Tongue (tissue), 2 donors: ENCODE measurements around the genes RFX8 and MRPS9.

DNA sequence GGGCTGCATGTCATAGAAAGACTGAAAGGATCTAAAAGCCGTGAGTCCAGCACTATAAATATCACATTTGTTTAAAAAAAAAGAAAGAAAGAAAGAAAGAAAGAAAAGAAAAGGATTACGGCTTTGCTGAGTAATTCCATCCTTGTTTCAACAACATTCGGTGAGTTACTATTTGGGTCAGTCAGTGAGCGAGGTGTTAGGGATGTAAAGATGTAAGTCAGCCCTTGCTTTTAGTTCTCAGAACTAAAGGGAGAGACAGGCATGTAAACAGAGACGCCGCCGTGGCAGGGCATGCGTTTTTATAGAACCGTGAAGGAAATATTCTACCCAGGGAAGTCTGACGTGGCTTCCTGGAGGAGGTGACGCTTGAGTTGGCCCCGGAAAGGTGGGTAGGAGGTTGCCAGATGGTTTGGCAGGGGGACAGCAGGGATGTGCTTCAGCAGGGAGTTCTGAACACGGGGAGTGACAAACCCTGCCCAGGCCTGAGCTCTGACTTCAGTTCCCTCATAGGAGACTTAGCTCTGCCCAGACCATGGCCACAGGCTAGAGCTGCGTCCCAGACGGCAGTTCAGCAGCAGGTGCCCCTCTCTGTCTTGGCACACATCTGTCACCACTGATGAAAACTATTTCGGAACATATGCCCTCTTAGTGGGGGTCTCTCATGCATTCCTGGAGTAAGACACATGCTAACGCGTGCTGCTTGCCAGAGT is 23.5 kb upstream of the RPL31 start:
- RAMPAGE, long total RNA, result no peak

DNA sequence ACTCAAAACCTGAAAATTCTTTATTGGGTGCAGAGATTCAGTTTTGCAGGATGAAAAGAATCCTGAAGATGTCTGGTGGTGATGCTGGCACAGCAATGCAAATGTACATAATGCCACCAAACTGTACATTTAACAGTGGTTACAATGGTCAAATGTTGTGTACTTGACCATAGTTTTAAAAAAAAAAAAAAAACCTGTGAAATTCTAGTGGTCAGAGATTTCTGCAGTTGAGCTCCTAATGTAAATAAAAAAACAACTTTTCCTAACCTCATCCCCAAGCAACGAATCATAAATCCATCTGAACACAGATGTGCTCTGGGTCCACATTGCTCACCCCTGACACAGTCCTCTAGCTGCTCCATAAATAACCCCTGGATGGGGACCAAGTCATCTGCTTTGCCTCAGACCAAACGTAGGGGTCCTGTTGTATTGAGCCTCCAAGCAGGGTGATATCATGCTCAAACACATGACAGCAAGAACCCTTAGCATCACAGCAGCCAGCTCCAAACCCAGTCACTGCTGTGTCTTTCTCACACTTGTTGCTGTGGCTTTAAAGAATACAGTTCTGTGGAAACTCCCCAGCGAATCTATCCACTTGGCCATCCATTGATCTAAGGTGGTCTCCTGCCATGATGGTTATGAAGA is 39.3 kb downstream of the TBC1D8 start:
- RAMPAGE, long total RNA, result no peak

DNA sequence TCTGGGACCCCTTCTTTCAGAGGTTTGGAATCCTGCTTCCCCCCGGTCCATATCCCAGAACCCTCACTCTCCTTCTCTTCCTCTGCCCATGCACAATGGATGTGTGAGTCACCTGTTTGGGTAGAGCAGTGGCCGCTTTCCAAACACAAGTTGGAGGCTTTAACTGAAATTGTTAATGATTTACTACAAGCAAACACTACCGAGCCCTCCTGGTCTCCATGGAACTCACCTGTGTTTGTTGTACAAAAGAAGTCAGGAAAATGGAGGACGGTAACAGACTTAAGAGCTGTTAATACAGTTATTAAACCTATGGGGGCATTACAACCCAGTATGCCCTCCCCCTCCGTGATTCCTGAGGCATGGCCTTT is 13.2 kb upstream of the CNOT11 start:
- RAMPAGE, long total RNA, result no peak

GRCh38 chr2:101263679-101264199 is 11.1 kb downstream of the CNOT11 start:
- RAMPAGE, long total RNA, result no peak

DNA sequence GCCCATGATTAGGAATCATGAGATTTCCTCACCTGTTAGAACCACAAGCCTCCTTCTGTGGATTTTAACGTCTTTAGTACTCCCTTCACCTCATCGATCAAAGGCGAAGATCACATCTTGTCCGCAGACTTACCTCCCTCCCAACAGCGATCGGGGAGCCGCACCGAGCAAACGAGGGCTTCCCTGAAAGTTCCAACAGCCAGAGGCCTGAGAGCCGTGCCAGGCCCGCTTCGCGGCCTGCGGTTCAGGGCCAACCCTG is 763 bp downstream of the RNF149 start:
- RAMPAGE, long total RNA, result no peak

- RAMPAGE, long total RNA, result no peak
Observed at GRCh38 chr2:101327668-101328380, 19.3 kb upstream of the RNF149 start.

DNA sequence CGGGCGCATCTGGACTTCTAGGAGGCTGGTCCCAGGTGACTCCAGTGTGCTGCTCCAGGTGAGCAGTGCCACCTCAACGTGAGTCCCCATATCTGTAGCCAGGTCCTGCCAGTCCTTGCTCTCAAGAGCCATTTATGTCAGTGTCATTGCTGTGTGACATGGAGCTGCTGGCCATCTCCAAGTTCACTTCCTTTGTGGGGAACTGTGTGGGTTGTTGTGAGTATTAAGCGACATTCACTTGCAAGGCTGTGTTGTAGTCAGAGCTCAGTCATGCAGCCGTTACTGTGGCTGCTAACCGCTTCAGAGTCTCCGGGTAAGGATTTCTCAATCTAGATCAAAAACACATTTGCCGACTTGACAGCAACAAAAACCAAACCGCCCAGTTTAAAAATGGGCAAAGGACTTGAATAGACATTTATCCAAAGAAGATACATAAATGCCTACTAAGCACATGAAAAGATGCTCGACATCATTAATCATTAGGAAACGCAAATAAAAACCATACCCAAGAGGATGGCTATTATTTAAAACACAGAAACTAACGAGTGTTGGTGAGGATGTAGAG is at the start of gene RFX8:
TSS of gene RFX8 (minus strand) at position 196 of the 565 bp plus-strand sequence.
- RAMPAGE, long total RNA, result no peak

- RAMPAGE, long total RNA, result no peak
Observed at GRCh38 chr2:101630083-101630853, 67.2 kb upstream of the MAP4K4 start.

- RAMPAGE, long total RNA, result no peak
Observed at GRCh38 chr2:101823720-101824130, 126.2 kb downstream of the MAP4K4 start.

GRCh38 chr2:101855631-101856337 is 136.0 kb upstream of the IL1R2 start:
- RAMPAGE, long total RNA, result no peak

- RAMPAGE, long total RNA, result no peak
Observed at GRCh38 chr2:102055439-102055998, 63.8 kb downstream of the IL1R2 start.

GRCh38 chr2:102110476-102111142 is 31.9 kb upstream of the IL1R1 start:
- RAMPAGE, long total RNA, result no peak

GRCh38 chr2:102177760-102178685 is 8.8 kb upstream of the IL1RL2 start:
- RAMPAGE, long total RNA, result no peak

DNA sequence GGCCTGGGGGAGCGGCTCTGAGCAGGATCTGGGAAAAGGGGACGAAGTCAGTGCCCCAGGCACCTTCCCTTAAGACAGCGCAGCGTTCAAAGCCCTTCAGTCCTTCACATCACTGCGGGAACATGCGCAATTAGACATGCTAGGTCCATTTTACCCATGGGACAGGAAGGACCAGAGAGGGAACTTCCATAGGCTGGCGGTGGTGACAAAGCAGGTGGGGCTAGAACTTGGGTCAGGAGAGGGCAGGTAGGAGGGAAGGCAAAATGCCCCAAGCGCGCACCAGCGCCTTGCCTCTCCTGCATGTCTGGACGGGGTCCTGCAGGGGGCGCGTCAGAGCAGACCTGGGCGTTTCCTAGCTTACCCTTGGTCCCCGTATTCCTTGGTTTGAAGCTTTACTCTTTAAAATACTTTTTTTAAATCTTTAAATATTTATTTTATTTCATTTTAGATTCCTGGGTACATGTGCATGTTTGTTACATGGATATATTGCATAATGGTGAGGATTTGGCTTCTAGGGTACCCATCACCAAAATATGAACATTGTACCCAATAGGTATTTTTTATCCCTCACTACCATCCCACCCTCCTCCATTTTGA is 59.8 kb upstream of the IL1RL1 start:
- RAMPAGE, long total RNA, result no peak

DNA sequence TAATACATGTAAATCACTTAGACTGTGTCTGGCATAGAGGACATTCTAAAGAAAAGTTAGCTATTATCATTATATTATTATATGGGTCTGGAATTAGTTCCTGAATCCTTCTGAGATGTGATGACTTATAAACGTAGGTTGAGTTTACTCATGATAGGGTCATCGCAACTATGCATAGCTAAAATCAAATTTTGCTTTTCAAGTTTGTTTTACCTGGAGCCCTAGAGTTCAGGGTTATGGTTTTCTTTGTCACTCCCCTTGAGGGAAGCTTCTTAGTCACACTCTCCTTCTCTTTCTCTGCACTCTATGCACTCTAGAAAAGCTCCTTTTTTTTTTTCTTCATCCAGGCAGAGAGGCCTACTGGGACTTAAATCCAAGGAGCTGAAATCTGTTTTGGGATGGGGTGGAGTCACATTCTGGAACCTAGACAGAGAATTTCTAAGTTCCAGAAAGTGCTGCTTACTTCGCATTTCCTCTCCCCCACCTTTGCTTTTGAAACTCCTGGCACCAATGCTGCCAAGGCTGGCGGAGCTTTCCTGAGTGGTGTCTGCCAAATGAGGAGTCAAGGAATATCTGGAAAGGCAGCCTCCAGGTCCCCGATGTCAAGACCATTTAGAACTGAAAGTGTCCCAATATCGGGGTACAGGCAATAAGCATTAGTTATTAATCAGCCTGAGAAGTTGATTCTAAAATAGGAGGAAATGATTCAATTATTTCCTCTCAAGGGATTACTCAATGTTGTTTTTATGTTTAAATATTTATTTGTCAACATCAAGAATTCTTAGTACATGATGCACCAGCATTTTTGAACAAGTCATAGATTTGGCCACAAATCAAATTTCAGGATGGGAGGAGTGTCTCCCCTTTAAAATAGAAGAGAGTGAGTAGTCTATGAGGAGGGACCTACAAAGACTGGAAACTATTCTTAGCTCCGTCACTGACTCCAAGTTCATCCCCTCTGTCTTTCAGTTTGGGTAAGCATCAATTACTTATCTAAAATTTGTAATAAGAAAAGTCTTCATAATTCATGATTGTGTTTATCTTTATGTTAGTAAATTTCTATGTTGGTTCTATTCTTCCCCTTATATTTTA is 18.9 kb upstream of the IL18R1 start:
- RAMPAGE, long total RNA, result no peak

GRCh38 chr2:102418338-102418784 is 4.6 kb upstream of the IL18RAP start:
- RAMPAGE, long total RNA, result no peak

- RAMPAGE, long total RNA, result no peak
Observed at GRCh38 chr2:104657986-104658782, 195.7 kb upstream of the POU3F3 start.

DNA sequence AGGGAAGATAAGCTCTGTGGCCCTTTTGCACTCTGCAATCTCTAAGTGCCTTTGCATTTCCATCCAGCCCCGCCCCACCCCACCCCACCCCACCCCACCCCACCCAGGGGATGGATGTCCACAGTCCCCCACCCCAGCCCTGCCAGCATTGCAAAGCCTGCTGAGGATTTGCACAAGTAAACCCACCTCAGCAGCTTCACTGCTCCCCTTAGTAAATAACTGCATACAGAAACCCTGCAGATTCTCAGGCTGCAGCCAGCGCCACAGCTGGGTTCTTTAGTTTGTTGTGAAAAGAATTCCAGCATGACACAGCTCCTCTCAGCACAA is 95.9 kb upstream of the POU3F3 start:
- RAMPAGE, long total RNA, result no peak

GRCh38 chr2:104901384-104901935 is 47.5 kb downstream of the POU3F3 start:
- RAMPAGE, long total RNA, result no peak

- RAMPAGE, long total RNA, result no peak
Observed at GRCh38 chr2:105037947-105038724, at the start of gene MRPS9. Gene MRPS9, plus strand, starts transcription at chr2:105038069.